Gastrocnemius medialis (tissue), 3 donors: ENCODE results near the genes SKOR1 and KIF23.

- PRO-cap = no peak
- RAMPAGE, long total RNA, 3 experiments = no peak in any of the 3 experiments
These were observed 50.9 kb downstream of the SMAD3 start for GRCh38 chr15:67116153-67116821.

DNA sequence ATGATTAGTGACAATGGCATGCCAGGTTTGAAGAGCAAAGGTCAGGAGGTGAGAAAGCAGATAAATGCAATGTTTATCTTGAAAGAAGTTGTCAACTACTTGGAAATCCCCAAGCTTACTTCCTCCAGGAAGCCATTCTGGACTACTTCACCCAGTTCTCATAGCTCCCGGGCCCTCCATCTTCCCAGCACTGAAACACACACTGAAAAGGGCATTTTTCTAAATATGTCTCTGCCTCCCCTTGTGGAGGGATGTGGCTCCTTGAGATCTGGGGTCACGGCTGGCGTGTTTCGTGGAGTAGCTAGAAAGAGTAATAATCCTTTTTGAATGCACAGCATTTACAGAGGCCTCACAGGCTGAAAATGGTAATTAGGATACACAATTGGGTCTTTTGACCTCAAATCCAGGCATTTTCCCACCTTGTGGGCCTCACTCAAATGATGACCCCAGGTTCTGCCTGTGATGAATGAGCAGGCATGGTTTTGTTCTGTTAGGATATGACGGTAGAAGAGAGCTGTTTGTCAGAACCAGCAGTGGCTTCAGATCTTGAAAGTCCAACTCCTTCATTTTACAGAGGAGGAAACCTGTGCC is 51.6 kb downstream of the SMAD3 start:
- PRO-cap = no peak
- RAMPAGE, long total RNA, 3 experiments = no peak in any of the 3 experiments

DNA sequence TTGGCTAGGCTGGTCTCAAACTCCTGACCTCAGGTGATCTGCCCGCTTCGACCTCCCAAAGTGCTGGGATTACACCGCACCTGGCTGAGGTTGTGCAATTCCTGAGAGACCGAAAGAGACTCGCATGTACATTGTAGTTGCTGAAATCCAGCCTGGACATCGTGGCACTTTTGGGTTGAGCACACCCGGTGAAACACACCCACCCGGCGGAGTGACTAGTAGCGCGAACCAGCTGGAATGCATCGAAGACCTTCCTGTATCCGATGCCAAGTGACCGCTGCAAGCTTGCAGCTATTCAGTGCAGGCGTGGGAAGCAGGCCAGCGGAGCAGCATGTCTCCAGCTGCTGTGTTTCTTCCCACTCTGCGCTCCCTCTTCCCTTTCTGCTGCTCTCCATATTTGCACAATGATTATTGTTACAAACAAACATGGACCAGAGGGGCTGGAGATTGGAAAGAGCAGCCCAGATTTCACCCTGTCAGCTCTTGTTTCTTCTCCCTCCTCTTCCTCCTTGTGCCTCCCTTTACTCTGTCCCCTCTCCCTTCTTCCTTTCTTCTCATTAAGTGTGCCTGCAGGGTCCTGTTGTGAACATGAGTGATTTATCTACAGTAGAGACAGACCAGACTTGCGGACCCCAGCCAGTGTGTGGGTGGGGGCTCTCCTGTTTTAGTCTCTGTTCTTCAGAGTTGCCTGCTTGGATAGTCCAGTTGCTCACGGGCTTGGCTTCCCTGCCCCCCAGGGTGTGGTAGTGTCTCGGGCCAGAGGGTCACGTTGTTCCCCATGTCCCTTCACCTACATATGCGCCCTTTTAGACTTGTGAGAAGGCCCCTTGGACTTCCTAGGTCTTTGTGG is 86.1 kb downstream of the AAGAB start:
- PRO-cap = bidirectional peak, plus-strand start at position 196 of the sequence, minus-strand start outside the sequence; unidirectional peak, plus-strand start at position 298 of the sequence
- RAMPAGE, long total RNA, 3 experiments = no peak in any of the 3 experiments

- PRO-cap = no peak
- RAMPAGE, long total RNA, 3 experiments = no peak in any of the 3 experiments
These were observed 52.5 kb downstream of the AAGAB start for GRCh38 chr15:67201510-67202875.

GRCh38 chr15:67571116-67571586 is 28.6 kb downstream of the MAP2K5 start:
- PRO-cap = no peak
- RAMPAGE, long total RNA, 3 experiments = no peak in any of the 3 experiments

DNA sequence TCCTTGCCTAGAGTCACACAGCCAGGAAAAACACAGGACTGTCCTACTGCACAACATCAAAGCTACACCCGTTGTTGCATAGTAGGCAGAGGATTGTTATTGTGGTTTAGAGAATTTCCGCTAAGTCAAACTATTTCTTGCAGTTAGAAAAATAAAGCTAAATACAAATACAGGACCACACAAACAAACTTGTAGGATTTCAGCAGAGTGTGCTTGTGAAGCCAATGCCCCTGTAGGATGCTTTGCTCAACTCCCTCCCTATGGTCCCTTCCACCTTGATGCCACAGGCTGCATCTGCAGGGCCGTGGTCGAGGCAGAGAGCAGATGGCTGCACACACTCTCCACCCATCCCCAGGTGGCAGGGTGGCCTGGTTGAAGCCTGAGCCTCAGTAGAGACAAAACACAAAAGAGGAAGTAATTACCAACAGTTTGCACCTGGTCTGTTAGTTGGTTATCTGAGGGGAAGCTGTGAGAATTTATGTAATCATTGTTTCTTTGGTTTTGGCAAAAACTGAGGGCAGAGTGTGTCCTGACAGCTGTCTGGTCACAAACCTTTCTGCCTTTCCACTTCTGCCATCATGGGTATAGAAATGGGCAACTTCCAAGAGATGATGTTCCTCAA is 41.0 kb upstream of the SKOR1 start:
- PRO-cap = no peak
- RAMPAGE, long total RNA, 3 experiments = no peak in any of the 3 experiments

GRCh38 chr15:67825111-67825802 is at the start of gene SKOR1:
TSS of gene SKOR1 (plus strand) at chr15:67825509.
- PRO-cap = no peak
- RAMPAGE, long total RNA, 3 experiments = no peak in any of the 3 experiments

GRCh38 chr15:67916979-67917511 is 91.7 kb downstream of the SKOR1 start:
- PRO-cap = unidirectional peak, plus-strand start at chr15:67917217
- RAMPAGE, long total RNA, 3 experiments = no peak in any of the 3 experiments

GRCh38 chr15:68073650-68074081 is 19.6 kb downstream of the PIAS1 start:
- PRO-cap = no peak
- RAMPAGE, long total RNA, 3 experiments = no peak in any of the 3 experiments

DNA sequence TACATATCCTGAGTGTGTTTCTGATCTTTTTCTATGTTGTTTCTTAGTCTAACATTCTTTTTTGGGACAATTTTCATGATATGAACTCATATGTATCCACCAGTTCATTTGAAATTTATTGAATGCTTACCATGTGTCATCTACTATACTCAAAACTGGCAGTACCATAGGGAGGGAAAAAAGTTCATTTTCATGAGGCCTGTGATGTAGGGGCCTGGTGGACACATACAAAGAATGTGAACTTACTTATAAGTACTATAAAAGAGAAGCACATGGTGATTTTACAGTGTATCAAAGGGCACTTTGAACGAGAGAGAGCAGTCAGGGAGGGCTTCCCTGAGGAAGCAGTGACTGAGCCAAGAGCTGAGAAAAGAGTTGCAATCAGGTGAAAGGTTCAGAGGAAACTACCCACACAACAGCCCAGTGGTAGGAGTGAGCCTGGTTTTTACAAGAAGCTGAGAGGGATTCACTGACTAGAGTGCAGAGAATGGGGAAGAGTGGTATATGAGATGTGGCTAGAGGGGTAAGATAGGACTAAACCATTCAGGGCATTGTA is 57.2 kb downstream of the CALML4 start:
- PRO-cap = no peak
- RAMPAGE, long total RNA, 3 experiments = no peak in any of the 3 experiments

- PRO-cap = no peak
- RAMPAGE, long total RNA, 3 experiments = no peak in any of the 3 experiments
These were observed 20.1 kb downstream of the CALML4 start for GRCh38 chr15:68184763-68185663.

- PRO-cap = no peak
- RAMPAGE, long total RNA, 3 experiments = no peak in any of the 3 experiments
These were observed 22.2 kb downstream of the FEM1B start for GRCh38 chr15:68299606-68300214.

GRCh38 chr15:68300215-68300954 is 22.8 kb downstream of the FEM1B start:
- PRO-cap = no peak
- RAMPAGE, long total RNA, 3 experiments = no peak in any of the 3 experiments

- PRO-cap = no peak
- RAMPAGE, long total RNA, 3 experiments = no peak in any of the 3 experiments
These were observed 33.0 kb downstream of the FEM1B start for GRCh38 chr15:68310366-68311124.

- PRO-cap = no peak
- RAMPAGE, long total RNA, 3 experiments = no peak in any of the 3 experiments
These were observed 10.9 kb downstream of the ITGA11 start for GRCh38 chr15:68421025-68421509.

- PRO-cap = no peak
- RAMPAGE, long total RNA, 3 experiments = no peak in any of the 3 experiments
These were observed 89.8 kb downstream of the ANP32A start for GRCh38 chr15:68730640-68731540.

DNA sequence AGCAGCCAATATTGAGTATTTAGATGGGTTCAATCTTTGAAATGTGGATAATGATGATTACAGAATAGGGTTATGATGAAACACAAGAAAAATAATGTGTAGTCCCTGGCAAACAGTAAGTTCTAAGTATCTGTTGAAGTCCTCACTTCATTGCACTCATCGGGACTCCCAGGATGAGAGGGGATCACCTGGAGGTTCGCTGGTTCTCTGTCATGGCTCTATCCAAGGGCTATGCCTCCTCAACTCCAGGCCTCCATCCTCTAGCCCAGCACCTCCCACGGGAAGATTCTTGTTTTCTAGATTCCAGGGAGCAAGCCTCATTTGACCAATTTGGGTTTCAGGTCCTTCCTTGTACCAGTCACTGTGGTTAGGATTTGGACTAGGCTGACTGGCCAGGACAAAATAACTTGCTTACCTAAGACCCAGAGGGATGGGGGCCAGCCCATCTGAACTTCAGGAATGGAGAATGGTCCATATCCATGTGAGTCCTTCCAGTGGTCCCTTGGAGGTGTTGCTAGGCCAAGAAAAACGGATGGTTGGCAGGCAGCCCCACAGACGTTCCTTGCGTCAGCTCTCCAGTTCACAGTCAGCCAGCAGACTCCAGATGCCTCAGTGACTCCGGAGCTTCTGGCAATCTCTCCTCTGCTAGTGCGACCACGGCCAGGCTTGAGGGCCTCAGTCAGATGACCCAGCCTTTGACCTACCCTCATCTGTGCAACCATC is 45.3 kb downstream of the ANP32A start:
- PRO-cap = no peak
- RAMPAGE, long total RNA, 3 experiments = no peak in any of the 3 experiments

DNA sequence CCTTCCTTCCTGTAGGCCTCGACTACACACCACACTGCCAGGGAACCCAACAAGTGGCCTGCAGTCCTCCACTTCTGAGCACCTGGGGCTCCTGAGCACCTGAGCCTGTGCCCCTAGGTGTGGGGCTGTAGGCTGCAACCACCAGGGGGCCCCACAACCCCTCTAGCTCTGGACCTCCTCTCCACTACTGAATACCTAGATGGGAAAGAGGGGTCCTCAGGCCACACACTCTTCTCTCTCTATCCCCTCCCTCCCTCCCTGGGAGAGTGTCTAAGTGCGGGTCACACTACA is 37.0 kb downstream of the ANP32A start:
- PRO-cap = no peak
- RAMPAGE, long total RNA, 3 experiments = no peak in any of the 3 experiments

DNA sequence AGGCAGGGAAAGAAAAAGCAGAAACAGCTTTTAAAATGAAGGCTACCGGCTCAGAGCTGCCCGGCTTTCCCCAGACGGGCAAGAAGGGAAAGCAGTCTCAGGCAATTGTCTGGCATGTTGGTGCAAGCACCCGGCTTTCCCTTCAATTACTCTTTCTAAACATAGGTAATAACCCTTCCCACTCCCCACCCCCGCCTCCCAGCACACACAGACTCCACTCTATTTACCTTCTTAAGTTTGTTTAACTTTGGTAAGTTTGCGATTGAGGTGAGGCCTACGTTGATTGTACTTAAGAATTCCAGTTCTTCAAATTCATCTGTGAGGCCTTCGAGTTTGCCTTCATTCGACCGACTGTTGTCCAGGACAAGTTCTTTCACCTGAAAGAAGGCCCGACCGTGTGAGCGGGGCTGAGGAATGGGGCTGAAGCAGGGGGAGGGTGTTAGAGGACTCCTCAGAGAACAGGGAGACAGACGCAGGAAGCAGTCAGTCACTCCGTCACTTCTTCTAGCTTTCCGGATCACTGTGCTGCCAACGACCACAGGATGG is 33.1 kb downstream of the ANP32A start:
- PRO-cap = no peak
- RAMPAGE, long total RNA, 3 experiments = no peak in any of the 3 experiments

DNA sequence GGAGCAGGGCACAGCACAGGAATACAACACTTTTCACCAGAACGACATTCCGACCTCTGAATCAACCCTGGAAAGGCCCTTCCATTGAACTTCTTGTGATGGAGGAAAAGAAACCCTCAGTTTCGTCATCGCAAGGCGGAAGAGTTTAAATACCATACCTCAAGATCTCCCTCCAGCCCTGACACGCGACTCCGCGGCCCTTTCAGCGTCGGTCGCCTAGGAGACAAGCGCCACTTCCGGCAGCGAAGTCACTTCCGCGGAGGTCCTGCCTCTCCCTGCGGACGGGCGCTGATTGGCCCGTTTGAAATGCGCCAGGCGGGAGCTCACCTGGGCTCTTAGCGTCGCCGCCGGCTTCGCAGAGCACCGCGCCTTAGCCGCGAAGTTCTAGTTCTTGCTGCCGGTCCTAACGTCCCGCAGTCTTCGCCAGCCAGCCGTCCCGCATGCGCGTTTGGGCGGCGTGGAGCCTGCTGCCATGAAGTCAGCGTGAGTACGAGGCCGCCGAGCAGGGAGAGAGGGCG is at the start of gene KIF23:
Gene KIF23 (plus strand): TSS at position 356 of the 518 bp plus-strand sequence.
- PRO-cap = no peak
- RAMPAGE, long total RNA, 3 experiments = no peak in any of the 3 experiments